Epithelial cell of prostate (primary cell): ENCODE results near the genes ZNF654, C3orf38, PROS1, CRYBG3 and OR5AC2.

- RRBS: no CpG with 5 or more reads among the region's 40 CpGs
Observed at GRCh38 chr3:83217734-83218276, 1456.4 kb upstream of the GBE1 start.

GRCh38 chr3:84959756-84960499, 1.1 kb downstream of the CADM2 start:
- RRBS: no CpG with 5 or more reads among the region's 20 CpGs

GRCh38 chr3:87365613-87365812, 89.1 kb upstream of the POU1F1 start:
- RRBS: no CpG with 5 or more reads among the region's 2 CpGs

DNA sequence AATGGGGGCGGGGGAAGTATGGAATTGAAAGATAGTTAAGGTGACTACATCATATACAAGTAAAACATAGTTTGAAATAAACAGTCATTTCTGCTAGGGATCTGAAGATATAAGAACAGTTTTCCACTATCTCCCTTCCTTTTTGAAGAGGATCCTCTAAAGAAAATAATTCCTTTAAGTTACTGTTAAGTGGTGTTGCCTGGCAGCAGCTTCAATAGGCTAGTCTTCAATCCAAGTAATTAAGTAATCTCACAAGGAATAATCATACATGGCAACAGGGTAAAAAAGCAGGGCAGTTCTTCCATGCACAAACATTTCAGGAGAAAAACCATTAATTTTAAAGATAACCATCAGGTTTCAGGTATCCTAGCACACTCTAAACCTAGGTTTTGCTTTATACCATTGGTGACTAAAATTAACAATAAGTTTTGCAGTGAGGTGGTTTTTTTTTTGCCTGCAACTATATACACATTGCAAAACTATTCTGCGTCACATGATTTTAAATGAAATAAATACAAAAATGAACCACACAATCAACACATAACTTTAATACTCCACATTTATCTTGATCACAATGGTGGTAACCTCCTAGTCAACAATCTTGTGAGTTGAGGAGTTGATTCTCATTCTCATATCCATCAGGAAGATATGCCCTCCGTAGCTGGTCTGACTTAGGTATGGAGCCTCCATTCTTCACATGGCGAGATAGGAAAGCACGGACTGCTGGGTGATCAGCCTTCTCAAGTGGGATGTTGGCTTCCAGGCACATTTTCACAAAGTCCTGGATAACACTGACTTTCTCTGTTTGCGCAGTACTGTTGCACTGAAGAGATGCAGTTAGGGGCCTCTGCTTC, 3.7 kb downstream of the CGGBP1 start:
- RRBS: no CpG with 5 or more reads among the region's 6 CpGs

DNA sequence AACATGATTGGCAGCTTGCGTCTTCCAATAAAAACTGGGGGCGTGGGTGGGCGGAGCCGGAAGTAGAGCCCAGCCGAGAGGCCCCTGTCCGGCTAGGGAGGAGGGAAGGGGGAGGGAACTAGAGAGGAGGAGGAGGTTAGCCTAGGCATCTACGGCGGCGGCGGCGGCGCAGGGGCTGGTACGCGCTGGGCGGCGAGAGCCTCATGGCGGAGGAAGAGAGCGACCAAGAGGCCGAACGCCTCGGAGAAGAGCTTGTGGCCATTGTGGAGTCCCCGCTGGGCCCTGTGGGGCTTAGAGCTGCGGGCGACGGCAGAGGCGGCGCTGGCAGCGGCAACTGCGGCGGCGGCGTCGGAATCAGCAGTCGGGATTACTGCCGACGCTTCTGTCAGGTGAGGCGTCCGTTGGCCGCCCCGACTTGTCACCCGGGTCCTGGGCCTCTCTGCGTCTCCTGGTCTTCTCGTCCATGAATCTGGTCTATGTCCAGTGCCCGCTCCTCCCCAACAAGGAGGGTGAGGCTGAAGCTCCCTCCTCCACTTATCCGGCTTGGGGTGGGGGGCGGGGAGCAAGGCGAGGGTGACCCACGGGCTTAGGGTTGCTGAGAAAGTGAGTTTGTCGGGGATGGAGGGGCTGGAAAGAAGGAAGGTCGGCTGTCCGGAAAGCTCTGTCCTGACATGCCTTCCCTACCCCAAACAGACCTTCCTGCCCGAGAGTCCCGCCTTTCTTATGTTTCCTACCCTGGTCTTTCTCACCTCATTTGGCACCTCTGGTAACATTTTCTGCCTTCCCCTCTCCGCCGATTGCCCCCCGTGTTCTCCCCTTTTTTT, at the start of gene ZNF654:
TSS of gene ZNF654 (plus strand) at position 139 of the 824 bp plus-strand sequence.
- RRBS: 4% methylated on average over 8 of the region's 56 CpGs

DNA sequence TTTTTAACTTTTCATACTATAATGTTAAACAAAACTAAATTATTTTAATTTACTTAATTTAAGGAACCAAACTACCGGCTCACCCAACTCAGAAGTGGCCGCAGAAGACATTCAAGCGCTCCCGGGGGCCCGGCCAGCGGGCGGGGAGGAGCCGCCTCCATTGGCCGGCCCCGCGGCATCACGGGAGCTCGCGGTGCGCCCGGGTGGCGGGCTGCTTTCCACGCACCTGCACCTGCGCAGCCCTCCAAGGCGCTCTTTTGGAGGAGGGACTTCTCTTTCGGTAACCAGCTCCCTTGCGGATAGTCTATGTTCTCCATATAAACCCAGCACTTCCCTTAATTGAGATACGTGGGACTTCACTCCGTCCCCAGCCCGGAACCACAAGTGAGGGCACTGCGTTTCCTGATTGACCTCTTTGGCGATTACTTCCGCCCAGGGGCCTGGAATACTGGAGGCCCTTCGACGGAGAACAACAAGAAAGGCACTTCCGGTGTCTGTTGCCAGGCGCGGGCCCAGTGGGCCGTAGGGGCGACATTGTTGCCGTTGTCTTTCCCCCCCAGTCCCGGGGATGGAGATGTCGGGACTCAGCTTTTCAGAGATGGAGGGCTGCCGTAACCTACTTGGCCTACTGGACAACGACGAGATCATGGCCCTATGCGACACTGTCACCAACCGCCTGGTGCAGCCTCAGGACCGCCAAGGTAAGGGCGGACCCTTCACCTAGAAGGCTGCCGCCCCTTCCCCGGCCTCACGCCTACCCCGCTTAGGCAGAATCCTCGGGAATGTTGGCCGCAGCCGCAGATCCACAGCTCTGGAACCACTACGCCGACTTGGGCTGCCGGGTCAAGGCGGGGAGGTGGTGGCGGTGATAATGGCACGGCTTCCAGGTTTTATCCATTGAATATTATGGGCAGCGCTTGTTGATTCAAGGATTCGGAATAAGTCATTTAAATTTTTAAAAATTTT, at the start of gene C3orf38:
TSS of gene C3orf38 (plus strand) at position 475 of the 966 bp plus-strand sequence.
- RRBS: under 1% methylated on average over 23 of the region's 60 CpGs

- RRBS: no CpG with 5 or more reads among the region's 4 CpGs
Observed at GRCh38 chr3:88150451-88150700, 617 bp downstream of the C3orf38 start.

GRCh38 chr3:88189109-88189710, 39.5 kb downstream of the C3orf38 start:
- RRBS: no CpG with 5 or more reads among the region's 15 CpGs

GRCh38 chr3:89693703-89694022, 586.2 kb downstream of the EPHA3 start:
- RRBS: no CpG with 5 or more reads among the region's 1 CpG

DNA sequence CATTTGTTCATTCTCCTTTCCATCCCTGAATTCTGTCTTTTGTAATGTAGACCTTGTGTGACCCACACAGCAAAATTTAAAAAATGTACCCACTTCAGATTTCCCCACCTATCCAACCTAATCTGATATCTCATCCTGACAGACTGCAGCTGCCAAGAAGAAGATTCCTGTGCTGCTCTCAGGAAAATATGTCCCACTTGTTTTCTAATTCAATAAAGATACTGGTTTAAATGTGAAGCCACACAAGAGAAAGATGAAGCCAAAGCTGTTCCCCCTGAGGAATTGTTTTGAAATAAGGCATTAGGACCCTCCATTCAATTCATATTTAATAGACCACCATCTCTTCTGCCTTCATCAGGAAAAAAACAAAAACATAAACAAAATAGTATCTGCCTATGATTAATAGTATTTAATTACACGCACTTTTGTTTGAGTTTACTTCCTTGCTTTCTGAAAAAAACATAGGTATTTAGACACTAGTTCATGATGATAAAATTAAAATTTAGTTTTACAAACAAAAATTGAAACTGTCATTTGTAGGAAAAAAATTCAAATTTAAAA, 100.2 kb downstream of the PROS1 start:
- RRBS: no CpG with 5 or more reads among the region's 1 CpG

GRCh38 chr3:93884538-93885038, 89.1 kb downstream of the PROS1 start:
- RRBS: no CpG with 5 or more reads among the region's 3 CpGs

DNA sequence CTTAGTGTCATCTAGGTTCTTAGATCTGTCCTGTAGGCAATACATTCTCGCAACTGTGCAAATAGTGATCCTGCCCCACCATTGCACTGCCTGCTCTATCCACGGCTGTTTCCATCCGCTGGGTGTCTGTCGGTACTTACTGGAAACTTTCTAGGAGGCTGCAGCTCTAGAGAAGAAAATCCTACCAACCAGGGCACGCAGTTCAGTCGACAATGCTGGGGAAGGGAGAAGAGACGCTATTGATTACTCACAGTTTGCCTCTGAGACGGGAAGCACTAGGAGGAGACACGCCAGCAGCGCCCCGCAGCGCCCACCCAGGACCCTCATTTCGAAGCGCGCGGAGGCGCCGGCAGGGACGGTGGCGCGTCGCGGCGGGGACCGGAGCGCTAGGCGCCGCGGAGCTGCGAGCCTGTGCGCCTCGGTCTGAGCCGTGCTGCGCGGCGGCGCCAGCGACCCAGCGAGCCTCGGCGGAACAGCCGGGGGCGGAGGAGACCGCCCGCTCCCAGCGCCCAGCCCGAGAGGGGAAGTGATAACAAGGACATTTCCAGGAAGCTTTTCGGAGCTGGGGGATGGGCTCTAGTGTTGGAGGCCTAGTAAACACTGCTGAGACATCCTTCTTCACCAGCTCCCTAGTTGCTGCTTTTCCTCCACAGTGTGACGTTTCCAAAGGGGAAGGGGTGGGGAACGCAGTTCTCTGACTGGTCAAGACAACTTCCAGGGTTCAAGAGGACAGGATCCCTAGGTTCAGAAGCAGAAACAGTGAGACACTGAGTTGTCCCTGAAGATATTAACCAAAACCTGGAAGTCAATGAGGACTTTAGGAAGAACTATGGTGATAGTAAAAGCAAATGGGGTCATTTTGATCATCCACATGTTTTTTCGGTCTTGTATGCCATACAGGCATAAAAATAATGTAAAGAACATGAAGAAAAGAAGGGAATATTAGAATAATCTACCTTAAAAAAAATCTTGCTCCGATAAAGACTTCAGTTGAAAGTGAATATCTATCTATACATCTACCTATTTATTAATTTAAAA, at the start of gene PROS1:
TSS of gene PROS1 (minus strand) at position 474 of the 1,038 bp plus-strand sequence.
- RRBS: 0% methylated on average over 12 of the region's 52 CpGs

DNA sequence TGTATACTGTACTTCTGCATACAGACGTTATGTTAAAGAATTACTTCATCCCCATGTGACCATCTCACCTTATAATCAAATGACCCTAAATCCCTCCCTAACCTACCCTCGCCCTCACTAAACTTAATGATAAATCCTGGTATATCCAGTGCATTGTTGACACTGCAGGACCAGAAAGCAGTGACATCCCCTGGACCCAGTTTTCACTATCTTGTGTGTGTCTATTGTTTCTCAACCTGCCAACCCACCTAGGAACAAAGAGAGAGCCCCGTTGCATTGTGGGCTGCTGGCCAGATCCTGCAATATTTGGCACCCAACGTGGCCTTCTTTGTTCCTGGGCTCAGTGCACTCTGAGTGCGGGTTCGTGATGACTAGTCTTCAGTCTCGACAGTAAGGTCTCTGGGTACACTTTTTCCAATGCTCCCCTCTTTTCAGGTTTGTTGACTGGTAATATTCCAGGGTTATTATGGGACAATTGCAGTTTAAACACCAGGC, 584.9 kb downstream of the NSUN3 start:
- RRBS: no CpG with 5 or more reads among the region's 7 CpGs

DNA sequence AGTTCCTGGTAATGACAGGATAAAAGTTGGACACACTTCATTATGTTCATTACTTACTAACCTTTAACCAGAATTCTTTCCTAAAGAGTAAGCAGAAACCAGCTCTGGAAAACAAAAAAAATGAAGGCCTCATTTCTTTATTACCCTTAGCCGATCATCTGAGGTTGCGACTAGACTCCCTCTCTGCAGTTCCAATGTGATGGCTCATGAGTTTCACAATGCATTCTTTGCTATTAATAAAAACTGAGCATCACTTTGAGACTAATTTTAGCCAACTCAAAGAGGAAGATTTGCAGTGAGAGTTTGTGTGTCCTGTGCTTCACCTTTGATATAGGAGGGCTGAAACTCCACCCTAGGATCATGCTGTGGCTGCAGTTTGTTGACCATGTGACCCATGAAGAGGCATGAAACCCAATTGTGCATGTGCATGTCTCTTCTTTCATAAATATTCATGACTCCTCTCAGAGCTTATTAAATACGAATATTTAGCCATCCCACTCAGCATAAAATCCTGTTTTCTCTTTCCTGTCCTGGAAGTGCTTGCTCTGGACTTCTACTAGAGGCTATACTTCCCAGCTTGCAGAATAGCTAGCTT, 1072.2 kb downstream of the NSUN3 start:
- RRBS: no CpG with 5 or more reads among the region's 3 CpGs

DNA sequence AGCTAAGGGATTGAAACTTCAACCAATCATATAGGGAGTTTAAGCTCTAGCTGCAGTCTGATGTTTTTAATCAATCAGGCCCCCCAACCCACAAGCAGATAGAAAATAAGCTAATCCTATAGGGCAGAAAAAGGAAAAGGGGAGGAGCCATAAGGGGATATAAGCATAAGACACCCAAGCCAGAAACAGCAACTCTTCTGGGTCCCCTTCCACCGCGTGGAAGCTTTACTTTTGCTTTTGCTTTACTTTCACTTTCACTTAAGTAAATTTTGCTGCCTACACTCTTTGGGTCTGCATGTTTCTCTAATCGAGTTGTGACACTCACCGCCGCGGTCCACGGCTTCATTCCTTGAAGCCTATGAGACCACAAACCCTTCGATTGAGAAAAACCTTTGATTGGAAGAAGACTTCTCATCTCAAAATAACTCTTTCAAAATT, 1108.4 kb upstream of the EPHA6 start:
- RRBS: no CpG with 5 or more reads among the region's 8 CpGs

- RRBS: 2% methylated on average over 10 of the region's 22 CpGs
Observed at GRCh38 chr3:97821310-97821728, 492 bp upstream of the CRYBG3 start.

DNA sequence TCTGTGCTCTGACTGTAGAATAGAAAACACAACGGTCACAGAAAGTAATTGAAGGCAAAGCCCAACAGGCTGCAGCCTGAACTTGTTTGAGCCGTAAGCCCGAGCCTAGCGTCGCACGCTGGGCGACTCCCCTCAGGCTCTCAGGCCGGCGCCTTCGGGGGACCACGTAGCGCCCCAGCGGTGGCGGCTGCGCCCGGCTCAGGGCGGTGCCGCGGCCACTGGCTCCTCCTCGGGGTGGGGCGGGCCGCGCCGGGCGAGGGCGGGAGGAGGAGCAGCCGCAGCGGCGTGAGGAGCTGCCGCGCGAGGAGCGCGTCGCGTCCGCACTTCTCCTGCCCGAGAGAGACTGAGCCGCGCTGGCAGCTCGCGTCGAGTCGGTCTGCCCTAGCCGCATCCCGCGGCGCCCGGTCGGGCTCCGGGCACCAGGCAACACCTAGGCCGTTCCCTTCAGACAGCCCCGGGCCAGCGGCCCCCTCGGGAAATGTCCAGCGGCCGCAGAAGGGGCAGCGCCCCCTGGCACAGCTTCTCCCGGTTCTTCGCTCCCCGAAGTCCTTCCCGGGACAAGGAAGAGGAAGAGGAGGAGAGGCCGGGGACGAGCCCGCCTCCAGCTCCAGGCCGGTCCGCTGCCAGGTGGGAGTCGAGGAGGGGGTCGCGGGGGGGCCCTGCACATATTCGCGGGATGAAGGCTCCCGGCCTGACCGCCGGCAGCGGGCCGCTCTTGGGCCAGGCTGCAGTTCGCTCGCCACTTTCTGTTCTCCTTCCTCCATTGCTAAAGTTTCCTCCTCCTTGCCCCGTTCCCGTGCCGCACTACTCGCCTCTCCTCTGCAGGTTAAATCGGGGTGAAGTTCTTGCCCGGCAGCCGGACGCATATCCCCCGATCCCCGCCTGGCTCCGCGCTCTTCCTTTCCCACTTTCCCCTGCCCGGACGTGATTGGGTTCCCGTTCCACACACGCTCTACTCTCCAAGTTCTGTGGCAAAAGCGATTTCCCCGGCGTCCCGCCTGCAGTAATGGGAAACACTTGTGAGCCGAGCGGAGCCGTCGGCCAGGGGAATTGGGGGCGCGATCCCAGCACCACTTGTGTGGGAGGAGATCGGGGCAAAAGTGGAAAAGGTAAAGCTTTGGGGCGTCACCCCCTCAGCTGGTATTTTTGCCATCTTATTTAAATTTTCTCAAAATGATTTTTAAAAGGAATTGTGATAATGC, at the start of gene CRYBG3:
TSS of gene CRYBG3 (plus strand) at position 283 of the 1,202 bp plus-strand sequence.
- RRBS: 1% methylated on average over 43 of the region's 107 CpGs

DNA sequence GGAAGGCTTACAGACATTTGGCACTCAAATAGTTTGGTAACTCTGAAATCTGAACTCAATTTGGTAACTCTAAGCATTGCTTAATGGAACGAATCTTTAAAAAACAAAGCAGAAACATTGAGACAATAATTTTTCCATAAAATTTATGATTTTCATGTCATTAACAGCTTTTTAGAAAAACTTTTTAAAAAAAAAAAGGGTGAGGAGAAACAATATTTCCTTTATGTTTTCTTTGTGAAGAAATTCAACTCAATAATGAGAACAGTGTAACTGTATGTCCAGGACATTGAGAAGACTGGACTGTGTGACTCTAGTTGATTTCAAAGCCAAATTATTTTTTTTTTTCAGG, 64.4 kb downstream of the CRYBG3 start:
- RRBS: no CpG with 5 or more reads among the region's 1 CpG

DNA sequence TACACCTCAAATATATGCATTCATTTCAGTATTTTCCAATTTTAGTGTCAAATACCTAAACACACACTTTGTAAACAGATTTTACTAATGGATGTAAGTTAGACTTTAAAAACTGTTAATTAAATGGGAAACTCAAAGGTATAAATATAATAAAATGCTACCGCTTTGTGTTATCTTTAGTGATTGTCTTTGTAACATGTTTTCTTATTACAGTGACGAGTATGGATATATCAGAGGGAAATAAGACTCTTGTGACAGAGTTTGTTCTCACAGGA, at the start of gene OR5AC2:
TSS of gene OR5AC2 (plus strand) at position 222 of the 275 bp plus-strand sequence.
- RRBS: no CpG with 5 or more reads among the region's 2 CpGs

- RRBS: no CpG with 5 or more reads among the region's 5 CpGs
Observed at GRCh38 chr3:98329476-98329881, 24.2 kb upstream of the OR5K4 start.